ENCODE data around the gene MMP10.

GRCh38 chr11:102780409-102780947 is at the start of gene MMP10:
Gene MMP10, minus strand, starts transcription at chr11:102780628.
- PRO-cap: no peak

- PRO-cap: no peak
Measured at GRCh38 chr11:103682362-103682843, 354.0 kb upstream of the DDI1 start.

GRCh38 chr11:103851157-103851905 is 185.1 kb upstream of the DDI1 start:
- PRO-cap: no peak

- PRO-cap: no peak
Measured at GRCh38 chr11:104970573-104970903, 2.2 kb upstream of the CASP4 start.

DNA sequence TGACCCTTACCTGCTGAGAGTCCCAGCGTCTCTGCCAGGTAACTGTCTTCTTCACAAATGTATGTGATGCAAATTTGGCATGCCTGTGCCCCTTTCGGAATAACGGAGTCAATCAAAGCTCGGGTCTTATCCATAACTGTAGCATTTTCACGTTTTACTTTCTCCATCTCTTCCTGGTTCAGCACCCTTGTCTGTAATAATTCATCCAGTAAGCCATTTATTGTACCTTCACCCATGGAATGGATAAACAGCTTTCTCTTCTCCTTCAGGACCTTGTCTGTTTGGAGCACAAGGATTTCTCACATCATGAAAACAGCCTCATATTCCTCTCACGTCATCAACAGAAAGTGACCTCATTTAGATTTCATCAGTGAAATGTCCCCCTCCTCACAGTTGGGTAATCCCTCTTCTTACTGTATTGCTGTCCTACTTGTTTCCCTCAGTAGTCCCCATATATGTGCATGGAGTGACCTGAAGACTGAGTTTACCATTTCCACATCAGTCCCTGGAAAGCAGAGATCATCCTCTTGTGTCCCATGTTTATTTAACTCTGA is 676 bp downstream of the CARD16 start:
- PRO-cap: no peak

DNA sequence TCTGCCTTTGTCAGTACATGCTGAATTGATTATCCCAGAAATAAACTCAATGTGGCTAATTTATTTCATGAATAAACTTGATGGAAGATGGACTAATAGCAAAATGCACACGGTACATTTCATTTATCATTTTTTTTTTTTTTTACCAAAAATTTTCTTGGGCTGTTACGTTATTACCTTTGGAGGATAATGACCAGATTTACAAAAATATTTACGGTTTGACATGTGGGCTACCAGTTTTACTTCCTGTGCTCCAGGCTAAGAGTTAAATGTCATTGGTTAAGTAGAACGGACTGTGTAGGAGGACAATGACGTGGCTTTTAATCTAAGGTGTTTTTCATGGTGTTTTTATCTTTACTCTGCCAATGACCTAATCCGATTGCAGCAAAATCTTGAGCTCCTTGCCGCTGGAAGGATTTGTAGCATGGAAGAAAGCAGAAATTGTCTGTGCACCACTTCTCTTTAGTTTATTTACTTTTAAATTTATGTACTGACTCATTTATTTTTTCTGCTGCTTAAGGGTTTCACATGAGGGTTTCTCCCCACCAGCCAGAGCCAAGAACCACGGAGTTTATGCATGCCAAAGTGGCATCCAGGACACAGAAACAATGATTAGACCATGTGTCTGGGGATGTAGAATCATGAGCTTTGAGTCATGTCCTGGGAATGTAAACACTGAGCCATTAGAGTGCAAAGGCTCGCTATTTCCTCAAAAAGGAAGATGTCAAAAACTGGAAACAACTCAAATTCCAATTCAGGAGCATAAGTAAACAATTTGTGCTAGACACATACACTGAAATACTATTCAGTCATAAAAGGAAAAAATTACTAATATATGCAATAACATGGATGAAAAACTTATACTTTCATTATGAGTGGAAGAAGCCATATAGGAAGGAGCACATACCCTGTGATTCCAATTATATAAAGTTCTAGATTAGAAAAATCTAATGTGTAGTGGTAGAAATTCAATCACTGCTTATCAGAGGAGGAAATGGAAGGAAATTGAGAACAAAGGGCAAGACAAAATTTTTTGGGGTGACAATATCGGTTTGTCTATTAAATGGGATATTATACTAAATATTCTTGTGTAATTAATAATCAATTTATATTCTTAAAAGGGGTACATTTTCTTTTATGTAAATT is 2.0 kb upstream of the CARD16 start:
- PRO-cap: no peak

DNA sequence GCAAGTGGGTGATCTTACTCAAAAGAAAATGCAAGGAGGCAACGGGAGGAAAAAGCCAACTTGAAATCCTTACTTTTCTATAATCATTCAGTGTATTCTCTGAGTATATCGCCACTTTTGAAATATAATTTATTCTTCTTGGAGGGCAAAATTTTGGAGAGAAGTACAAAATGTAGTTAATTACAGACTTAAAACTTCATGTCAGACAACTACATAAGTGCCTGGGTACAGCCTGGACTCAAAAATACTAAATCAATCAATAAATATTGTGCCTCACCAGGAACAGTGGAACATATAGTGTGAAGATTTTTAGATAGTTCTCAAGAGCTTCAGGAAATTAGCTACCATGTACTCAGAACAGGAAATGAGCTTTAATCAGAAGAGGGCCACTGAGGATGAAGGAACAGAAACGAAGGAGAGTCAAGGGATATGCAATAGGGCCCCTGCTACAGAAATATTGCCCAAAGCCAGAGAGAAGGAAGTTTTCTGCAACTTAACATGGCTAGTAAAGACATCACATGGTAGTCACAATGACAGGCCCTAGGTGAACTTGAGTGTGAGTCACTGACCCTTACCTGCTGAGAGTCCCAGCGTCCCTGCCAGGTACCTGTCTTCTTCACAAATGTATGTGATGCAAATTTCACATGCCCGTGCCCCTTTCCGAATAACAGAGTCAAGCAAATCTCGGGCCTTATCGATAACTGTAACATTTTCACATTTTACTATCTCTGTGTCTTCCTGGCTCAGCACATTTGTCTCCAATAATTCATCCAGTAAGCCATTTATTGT is 25.1 kb upstream of the CARD16 start:
- PRO-cap: unidirectional peak, plus-strand start at position 378 of the sequence

GRCh38 chr11:106001998-106002575 is 20.0 kb downstream of the MSANTD4 start:
- PRO-cap: no peak

GRCh38 chr11:106091217-106091975 is 13.9 kb downstream of the AASDHPPT start:
- PRO-cap: no peak

- PRO-cap: bidirectional peak, plus-strand start at chr11:106827978, minus-strand start at chr11:106827962; unidirectional peak, minus-strand start at chr11:106828009
Measured at GRCh38 chr11:106827780-106828200, 190.5 kb downstream of the GUCY1A2 start.

DNA sequence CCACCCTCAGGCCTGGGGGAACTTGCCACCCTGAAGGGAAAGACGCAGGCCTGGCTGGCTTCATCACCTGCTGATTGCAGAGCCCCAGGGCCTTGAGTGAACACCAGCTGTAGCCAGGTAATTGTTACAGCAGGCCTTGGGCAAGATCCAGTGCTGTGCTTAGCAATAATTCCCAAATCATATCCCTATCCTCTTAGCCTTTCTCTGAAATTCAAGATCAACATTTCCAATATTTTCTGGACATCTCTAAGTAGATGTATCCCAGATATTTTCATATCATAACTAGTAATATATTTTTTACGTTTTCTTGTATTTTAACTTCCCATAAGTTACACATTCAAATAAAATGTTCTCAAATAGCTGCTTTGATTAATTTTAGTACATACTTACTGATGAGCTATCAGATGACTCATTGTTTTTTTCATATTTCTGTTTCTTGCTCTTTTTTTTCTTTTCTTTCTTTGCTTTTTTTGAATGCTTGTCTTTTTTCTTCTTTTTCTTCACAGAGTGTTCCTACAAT is 3.5 kb downstream of the CWF19L2 start:
- PRO-cap: no peak

DNA sequence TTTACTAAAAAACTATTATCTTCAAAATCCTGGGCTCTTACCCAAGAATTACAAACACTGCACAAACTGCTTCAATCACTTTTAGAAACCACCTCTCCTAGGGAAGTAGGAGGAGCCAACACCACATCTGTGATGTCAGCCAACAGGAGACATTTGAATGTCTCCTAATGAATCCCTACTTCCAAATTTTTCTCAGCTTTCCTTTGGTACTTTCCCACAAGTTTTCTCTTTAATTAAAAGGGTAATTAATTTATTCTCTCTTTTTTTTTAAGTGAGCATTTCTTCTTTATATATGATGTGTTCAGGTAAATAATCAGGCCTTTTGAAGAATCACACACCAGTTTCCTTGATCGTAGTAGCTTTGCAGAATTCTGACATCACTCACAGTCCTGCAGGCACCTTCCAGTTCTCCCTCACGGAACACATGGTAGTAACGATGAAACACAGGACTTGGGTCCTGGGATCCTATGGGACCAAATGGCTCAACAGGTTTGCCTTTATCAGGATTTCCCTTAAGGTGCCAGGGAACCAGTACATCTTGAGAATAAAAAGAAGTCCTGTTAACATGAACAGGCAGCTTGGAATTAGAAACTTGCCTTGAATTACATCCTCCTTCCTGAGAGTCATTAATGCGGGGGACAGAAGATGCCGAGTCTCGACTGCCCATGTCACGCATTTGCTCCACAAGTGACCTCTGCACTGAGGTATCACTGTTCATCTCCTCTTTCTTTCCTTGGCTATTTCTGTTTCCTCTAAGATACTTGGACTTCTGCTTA is 46.9 kb upstream of the CWF19L2 start:
- PRO-cap: no peak

DNA sequence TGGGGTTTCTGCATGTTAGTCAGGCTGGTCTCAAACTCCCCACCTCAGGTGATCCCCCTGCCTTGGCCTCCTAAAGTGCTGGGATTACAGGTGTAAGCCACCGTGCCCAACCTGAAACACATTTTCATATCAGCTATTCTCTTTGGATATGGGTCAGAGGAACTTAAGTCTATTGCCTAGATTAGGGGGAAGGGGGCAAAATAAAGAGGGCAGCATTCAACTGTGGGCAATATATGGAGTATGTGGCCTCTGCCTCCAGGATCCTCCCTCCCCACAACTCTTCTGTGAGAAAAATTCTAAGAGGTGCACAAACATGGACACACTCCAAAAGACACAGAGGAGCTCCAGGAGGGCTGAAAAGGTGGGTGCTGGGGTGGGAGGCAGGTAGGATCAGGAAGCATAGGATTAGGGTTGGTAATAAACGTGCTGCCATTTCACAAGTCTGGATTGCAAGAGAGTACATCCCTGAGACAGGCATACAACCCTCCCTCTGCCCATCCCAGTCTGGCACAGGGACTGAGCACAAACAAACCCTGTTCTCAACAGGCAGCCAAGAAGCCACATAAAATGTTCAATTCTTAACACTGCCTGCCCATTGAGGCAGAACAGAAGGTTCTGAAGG is 18.6 kb downstream of the SLC35F2 start:
- PRO-cap: no peak

DNA sequence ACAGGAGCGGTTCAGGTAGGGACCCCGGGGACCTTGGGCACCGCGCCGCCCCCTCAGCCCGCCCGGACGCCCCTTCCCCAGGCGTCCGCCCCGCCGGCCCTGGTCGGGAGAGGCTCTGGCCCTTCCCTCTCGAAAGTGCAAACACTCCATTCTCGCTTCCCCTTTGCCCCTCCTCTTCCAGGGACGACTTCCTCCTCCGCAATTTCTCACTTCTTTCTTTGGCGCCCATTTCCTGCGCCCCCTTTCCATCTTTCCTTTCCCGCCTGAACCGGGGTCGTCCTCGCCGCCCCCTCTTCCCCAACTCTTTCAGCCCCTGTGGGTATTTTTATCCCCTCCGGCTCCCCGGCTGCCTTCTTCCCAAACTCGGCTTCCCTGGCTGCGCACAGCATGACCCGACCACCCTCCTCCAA is 538 bp downstream of the RAB39A start:
- PRO-cap: no peak

GRCh38 chr11:108056059-108056863 is 47.6 kb downstream of the CUL5 start:
- PRO-cap: no peak

DNA sequence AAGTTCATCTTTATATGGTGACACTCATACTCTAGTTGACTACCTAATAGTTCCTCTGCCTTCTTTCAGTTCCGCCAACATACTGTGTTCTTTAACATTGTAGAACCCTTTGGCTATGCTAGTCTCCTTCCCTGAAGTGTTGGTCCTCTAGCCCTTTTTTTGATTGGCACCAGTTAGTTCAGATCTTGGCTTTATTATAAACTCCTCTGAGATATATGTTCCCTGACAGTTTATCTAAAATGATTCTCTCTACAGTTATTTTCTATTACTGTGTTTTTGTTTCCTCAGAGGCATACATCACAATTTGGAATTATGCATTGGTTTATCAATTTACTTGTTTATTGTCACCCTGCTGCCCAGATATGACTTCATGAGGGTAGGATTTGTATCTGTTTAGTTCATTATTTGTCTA is 1.6 kb downstream of the ATM start:
- PRO-cap: no peak

- PRO-cap: no peak
Measured at GRCh38 chr11:108238964-108239572, 16.2 kb downstream of the ATM start.

- PRO-cap: no peak
Measured at GRCh38 chr11:108551416-108552506, 41.8 kb downstream of the EXPH5 start.

DNA sequence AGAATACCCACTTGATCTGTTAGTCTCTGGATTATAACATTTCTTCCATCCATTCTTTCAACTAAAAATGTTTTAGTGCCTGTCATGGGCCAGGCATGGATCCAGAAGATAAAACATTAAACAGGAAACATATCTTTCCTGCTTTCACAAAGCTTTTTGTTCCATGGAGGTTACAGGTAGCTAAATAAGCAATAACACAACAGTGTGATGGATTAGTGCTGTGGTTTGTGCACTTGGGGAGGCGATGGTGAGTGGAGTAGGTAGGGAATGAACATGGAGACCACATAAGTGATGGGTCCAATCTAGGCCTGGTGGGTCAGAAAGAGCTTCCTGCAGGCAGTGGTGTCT is 258.6 kb downstream of the DDX10 start:
- PRO-cap: no peak

- PRO-cap: no peak
Measured at GRCh38 chr11:108980718-108981080, 315.8 kb downstream of the DDX10 start.

All from colic lymph node (tissue), 1 donor.